Metastatic Breast Carcinoma in the Ovary (tissue), 3 donors: Measurements from ENCODE around the genes SDHAF4, SMAP1 and MTO1.

DNA sequence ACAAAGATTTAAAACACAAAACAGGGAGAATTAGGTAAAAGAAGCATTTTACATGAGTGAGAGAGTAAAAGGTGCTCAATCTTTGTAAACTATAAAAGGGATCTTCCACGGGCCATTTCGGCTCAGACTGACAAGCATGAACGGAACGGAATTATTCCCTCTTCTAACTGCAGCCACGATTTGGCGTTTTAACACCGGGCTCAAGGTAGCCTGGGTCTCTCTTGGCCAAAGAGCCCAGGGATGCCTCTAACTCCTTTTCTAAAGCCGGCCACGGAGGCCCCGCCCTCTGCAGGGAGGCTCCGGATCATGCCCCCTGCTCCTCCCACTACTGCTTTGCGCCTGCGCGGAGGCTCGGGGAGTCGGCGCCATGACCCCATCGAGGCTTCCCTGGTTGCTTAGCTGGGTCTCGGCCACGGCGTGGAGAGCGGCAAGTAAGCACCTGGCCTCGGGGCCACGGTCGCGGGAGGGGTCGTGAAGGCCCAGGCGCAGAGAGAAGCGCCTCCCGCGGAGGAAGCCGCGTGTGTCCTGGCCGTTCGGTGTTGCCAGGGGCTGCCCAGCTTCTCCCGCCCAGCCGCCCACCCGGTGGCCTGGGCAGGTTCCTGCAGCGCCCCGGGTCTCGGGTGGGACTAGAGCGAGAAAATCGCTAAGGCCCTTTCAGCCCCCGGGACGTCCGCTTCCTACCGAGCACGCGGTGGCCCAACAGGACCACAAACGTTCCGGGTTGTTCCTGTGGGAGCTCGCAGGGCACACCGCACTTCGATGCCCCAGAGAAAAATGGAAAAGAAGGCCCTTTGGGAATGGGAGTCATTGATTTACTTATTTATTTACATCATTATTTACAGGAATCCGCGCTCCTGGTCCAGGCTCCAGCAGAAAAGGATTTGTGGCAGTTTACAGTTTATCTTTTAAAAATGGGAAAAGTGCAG lies at the start of gene SDHAF4:
Gene SDHAF4 (plus strand): TSS at position 357 of the 926 bp plus-strand sequence.
- PRO-cap, 3 experiments, result peak in 3 of 3 experiments; most common plus-strand start position 357 of the sequence (in 2); most common minus-strand start position 224 of the sequence (in 1)

DNA sequence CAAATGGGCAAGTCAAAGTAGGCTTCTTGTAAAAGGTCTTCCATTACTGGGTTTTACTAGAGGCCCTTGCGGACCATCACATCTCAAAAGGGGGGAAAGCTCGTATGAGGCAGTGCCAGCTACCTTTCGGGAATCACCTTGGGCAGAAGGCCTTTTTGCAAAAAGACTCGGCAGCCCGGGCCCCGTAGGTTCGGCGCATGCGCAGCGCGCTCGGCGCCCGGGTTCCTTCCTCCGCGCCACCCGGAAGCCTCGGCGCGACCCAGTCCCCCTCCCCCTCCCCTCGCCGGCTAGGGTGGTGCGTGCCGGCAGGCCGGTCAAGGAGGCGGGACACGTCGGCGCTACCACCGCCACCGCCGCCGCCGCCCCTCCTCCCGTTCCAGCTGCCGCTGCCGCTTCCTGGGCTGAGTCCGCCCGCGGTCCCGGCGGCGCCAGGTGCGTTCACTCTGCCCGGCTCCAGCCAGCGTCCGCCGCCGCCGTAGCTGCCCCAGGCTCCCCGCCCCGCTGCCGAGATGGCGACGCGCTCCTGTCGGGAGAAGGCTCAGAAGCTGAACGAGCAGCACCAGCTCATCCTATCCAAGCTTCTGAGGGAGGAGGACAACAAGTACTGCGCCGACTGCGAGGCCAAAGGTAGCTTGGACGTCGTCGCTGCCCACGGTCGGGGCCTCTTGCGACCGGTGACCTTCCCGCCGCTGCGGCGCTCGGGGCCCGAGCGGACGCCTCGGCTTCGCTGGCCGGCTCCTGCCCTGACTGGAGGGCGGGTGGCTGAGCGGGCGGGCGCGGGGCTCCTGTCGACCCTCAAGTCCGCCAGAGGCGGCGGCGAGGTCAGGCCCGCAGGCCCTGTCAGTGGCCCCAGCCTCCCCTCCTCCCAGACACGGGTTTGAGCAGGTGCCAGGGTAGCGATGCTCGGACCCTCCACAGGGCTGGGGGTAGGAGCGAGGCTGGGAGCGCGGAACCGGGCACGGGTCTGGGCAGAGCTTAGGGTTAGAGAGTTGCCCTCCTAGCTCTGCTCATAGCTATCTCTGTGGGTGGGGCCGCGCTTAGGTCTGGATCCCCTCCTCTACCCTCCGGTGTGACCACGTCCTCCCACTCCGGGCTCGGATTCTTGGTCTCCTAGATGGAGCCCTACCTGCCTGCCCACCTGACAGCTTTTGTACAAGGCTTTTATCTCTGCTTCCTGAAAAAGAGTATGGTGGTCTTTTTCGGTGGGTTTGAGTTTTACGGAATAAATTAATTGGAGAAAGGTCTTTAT lies at the start of gene SMAP1:
Gene SMAP1 (plus strand): TSS at position 369 of the 1,249 bp plus-strand sequence.
- PRO-cap, 3 experiments, result peak in 3 of 3 experiments; most common plus-strand start position 404 of the sequence (in 2); most common minus-strand start position 184 of the sequence (in 1)

GRCh38 chr6:71301313-71302554 lies 13.1 kb downstream of the OGFRL1 start:
- PRO-cap, 3 experiments, result no peak in any of the 3 experiments

DNA sequence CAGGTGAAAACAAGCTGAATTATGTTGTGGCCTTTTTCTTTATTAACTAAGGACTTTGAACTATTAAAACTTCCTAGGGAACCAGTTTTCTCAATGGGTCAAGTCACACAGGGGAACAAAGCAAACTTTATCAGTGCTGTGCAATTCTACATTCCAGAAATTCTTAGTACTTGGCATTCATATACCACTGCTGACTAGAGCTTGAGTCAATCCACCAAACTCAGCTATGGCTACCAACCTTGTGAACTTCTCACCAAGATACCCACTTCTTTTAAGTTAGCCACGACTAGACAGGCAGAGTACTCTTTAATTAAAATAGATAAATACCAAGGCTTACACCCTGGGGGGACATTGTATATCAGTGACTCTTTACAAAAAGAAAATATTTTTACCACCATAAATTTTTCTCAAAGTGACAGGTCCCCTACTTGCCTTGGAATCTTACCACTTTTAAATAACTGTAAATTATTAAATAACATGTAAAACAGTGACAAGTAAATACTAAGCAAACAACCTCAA lies 116.2 kb downstream of the OGFRL1 start:
- PRO-cap, 3 experiments, result no peak in any of the 3 experiments

GRCh38 chr6:71473767-71474458 lies 185.3 kb downstream of the OGFRL1 start:
- PRO-cap, 3 experiments, result no peak in any of the 3 experiments

- PRO-cap, 3 experiments, result no peak in any of the 3 experiments
Measured at GRCh38 chr6:71480440-71481107, 192.0 kb downstream of the OGFRL1 start.

DNA sequence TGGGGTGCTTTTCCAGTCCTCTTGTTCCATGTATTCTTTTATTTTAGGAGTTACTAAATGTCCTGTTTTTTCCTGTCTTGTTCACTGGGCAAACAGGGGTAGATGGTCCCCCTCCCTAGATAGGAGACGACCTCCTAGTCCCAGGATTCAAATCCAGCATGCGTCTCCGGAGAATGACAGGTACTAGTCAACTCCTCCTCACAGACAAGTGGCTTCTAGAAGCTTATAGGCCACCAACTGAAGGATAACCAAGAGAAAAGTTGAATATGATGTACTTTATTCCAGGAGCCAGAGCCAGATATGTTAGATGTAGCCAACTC lies 347.7 kb upstream of the KCNQ5 start:
- PRO-cap, 3 experiments, result no peak in any of the 3 experiments

- PRO-cap, 3 experiments, result no peak in any of the 3 experiments
Measured at GRCh38 chr6:72732227-72733319, 110.7 kb downstream of the KCNQ5 start.

GRCh38 chr6:73299327-73299689 lies 36.3 kb upstream of the KHDC1 start:
- PRO-cap, 3 experiments, result no peak in any of the 3 experiments

- PRO-cap, 3 experiments, result peak in 3 of 3 experiments; most common plus-strand start chr6:73461745 (in 3); most common minus-strand start chr6:73461696 (in 2)
Measured at GRCh38 chr6:73461555-73462450, at the start of gene MTO1. Gene MTO1 (plus strand): TSS chr6:73461737.

DNA sequence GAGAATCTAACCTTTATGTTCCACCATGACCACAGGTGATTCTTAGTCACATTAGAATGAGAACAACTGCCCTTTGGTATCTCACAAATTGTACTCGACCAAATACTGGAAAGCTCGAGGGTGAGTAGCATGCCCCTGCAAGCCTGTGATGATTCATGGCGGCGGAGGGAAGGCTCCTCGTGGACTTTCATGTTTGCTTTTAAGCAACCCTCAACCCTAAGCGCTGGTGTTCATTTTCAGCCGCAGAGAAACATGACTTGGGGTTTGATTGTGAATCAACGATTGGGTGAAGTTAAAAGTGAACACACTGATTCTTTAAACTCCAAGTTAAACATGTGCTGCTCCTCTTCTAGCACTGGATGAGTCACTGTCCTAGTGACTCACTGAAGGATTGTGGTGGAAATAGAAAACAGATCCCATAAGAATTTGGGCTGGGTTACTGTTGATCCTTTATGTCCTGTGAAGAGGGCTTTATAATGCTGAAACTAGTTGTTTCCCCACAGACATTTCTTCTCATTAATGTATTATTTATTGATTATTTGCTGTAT lies 8.3 kb downstream of the CD109 start:
- PRO-cap, 3 experiments, result no peak in any of the 3 experiments

GRCh38 chr6:75098635-75099217 lies 107.1 kb downstream of the COL12A1 start:
- PRO-cap, 3 experiments, result no peak in any of the 3 experiments

DNA sequence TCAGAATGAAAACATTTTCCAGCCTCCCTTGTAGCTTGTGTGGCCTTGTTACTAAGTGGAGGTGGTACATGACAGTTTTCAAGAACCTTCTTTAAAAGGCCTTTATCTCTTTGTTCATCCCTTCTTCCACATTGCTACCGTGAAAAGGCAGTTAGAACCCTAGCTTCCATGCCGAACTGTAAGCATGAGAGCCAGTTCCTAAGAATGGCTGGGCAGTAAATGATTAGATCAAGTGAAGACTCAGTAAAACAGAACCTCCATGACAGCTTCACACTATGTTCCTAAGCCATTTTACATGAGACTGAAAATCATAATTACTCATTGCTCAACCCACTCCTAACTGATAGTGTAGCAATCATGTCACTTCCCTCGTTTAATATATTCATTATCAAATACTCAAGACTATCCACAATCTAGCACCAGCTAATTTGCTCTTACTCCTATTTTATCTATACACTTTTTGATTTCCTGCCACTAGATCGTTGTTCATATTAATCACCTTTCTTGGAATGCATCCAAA lies 6.2 kb downstream of the TMEM30A start:
- PRO-cap, 3 experiments, result no peak in any of the 3 experiments

DNA sequence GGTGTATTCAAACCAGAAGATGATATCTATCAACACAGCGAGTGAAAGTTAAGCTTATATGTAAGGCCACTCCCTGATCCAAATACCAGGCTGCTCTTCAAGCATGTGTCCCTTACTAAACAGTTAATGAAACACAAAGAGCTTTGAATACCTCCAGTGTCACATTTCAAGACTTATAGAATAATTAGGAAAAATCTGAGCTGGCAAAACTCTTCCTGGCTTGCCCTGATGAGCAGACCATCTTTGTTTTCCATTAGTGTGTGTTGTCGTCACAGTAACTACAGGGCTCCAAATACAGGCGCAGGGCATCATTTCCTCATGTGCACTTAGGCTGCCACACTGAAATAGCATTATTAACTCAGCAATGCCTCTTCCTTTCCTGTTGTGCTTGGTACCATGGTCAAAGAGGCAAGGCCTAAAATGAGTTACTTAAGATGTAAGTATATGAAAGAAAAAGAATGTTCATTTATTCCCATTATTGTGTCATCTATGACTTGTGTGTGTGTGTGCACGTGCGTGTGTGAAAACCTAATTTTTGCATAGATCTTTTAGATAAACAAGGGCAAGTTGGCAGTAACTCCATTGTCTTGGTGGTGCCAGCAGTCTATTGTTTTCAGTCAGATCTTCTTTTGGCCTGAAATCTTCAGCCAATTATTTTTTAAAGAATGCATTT lies 6.4 kb downstream of the FILIP1 start:
- PRO-cap, 3 experiments, result no peak in any of the 3 experiments

DNA sequence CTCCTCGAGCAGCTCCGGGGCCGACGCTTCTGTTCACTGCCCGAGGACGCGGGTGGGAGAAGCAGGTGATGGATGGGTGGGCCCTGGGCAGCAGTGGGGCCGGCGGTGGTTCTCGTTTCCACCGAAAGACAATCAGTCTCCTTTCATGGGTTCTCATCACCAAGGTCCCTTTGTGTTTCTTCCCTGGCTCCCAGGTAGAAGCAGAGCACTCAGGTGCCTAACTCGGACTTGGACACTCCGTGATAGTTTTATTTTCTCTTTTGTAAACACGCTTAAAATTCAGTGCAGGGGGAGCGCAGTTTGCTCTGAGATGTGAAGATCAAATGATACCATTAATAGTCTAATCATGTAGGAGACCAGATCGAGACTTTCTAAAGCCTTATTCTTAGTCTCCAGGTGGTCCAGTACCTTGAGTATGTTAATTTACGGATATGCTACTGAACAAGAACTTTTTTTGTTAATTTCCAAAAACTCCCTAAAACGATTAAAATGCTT lies 508 bp downstream of the MYO6 start:
- PRO-cap, 3 experiments, result peak in 2 of 3 experiments; most common plus-strand start position 31 of the sequence (in 1); most common minus-strand start position 38 of the sequence (in 2)

GRCh38 chr6:76776955-76777532 lies 686.2 kb downstream of the HTR1B start:
- PRO-cap, 3 experiments, result peak in 2 of 3 experiments; most common plus-strand start chr6:76777253 (in 2)

DNA sequence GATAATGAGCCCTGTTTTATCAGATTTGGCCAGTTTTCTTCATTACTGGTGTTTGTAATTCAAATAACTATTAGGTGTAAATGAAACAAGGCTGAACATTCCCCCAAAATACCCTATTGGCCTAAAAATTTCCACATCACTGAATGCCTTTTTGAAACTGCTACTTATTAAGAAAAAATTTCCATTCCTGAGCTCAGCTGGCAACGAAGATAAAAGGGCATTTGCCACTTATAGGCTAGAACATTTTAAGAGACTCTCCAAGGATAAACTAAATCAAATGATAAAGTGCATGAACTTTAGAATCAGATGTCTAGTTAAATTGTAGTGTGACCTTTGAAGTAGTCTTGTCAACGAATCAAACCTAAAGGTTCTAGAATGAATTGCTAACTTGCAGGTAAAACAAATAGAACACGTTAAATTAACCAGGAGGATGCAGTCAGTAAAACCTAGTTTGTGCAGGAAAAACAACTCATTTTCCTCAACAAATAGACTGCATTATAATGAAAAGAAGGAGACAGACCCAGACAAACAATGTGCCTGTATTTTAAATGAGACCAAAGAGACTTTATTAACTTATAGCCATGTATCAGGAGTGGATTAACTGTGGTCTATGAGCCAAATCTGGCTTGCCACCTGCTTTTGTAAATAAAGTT lies 184.2 kb downstream of the MEI4 start:
- PRO-cap, 3 experiments, result no peak in any of the 3 experiments

GRCh38 chr6:78940520-78941321 lies 73.4 kb downstream of the IRAK1BP1 start:
- PRO-cap, 3 experiments, result no peak in any of the 3 experiments

- PRO-cap, 3 experiments, result no peak in any of the 3 experiments
Measured at GRCh38 chr6:79046169-79046646, 31.8 kb downstream of the PHIP start.

- PRO-cap, 3 experiments, result peak in 1 of 3 experiments; most common plus-strand start chr6:79171189 (in 1)
Measured at GRCh38 chr6:79171083-79171282, 92.9 kb upstream of the PHIP start.